Mesothelial cell of epicardium (in vitro differentiated cells): ENCODE results near the genes PAN2, ATP5F1B, MYO1A and NEMP1.

GRCh38 chr12:56240944-56241816 lies 11.3 kb downstream of the SLC39A5 start:
- PRO-cap: no peak

GRCh38 chr12:56333310-56334079 lies at the start of gene PAN2:
TSS of gene PAN2 (minus strand) at chr12:56334000.
- PRO-cap: bidirectional peak, plus-strand start at chr12:56334179, minus-strand start at chr12:56333902

DNA sequence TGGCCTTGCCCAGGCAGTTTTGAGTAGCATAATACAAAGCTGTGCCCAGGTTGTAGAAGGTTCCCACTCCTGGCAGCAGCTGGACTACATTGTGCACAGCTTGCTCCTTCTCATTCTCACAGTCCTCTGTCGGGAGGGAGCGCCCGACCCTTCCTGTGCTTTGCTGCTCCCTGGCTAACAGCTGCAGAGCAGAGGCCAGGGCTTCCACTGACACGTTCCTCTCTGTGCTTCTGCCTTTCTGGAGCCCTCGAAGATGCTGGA lies 1.2 kb downstream of the APOF start:
- PRO-cap: no peak

DNA sequence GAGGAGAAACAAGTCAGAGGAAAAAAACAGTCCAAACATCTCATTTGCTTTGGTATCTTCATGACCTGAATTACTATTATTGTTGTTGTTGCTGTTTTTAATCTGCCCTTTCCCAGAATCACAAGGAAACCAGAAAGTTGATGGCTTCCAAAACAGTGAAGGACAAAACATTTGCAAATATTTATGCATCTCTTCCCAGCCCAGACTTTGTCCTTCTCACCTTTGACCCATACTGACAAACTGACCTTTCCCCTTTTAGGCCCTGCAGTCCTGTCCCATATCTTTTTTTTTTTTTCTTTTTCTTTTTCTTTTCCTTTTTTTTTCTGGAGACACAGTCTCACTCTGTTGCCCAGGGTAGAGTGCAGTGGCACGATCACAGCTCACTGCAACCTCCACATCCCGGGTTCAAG lies 1.9 kb upstream of the APOF start:
- PRO-cap: no peak

DNA sequence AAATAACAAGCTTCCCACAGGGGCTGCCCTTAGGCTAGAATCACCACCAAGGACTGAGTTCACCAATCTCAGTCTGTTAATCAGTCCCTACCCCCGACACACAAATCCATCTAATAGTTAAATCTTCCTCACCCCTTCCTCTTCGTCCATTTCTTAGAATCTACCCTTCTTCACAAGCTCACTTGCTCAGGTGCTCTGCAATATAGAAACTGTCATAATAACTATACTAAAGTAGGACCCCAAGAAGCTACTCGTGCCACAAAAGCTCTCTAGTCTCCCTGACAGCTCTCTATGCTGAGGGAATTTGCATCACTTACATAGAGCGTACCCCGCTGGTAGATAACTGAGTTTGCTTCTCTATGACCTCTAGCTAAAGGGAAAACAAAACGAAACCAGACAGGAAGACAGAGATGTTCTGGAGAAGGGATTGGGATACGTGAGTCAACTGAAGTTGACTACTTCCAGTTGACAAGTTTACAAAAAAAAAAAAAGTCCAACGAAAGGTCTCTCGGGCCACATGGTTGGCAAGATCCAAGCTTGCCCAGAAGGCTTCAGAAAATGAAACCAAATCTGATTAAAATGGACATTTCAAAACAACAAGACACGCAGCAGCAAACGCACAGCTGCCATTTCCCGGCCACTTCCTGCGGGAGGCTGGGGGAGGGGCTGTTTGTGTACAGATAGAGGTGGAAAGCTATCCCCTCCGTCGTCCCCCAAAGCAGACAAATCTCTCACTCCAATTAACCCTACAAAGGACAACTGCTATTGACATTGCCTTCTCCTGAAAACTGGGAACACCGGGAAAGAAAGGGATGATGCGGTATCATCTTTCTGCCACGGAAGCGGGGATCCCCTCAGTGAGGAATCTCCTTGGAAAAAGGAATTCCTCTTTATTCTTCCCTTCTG lies 1.3 kb downstream of the BAZ2A start:
- PRO-cap: no peak

GRCh38 chr12:56634839-56635448 lies 4.8 kb upstream of the BAZ2A start:
- PRO-cap: no peak

GRCh38 chr12:56645183-56646141 lies at the start of gene ATP5F1B:
TSS of gene ATP5F1B (minus strand) at chr12:56645984.
- PRO-cap: bidirectional peak, plus-strand start at chr12:56646251, minus-strand start at chr12:56645973

- PRO-cap: no peak
Observed at GRCh38 chr12:56712402-56713433, 12.4 kb downstream of the NACA start.

DNA sequence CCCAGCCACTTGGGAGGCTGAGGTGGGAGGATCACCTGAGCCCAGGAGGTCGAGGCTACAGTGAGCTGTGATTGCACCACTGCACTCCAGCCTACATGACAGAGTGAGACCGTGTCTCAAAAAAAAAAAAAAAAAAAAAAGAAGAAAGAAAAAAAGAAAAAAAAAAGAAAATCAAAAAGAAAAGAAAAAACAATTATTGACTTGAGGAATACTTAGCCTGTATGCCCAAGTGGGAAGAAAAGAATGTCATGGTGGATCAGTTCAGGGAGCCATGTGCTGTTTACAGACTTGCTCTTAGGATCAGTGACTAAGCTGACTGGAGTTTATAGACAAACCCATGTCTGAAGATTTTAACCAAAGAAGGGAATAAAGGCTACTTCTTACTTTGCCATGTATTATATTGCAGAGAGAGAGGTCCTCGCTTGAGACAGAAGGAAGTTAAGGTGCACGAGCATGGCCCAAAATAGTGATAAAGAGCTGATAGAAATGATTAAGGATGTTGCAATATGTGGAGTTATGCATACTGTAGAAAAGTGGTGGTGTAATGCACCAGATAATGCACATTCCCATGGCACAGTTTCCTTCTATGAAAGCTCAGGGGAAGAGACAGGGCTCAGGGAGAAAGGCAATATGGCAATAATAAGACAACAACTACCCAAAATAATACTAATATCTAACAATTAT lies 969 bp downstream of the HSD17B6 start:
- PRO-cap: no peak

DNA sequence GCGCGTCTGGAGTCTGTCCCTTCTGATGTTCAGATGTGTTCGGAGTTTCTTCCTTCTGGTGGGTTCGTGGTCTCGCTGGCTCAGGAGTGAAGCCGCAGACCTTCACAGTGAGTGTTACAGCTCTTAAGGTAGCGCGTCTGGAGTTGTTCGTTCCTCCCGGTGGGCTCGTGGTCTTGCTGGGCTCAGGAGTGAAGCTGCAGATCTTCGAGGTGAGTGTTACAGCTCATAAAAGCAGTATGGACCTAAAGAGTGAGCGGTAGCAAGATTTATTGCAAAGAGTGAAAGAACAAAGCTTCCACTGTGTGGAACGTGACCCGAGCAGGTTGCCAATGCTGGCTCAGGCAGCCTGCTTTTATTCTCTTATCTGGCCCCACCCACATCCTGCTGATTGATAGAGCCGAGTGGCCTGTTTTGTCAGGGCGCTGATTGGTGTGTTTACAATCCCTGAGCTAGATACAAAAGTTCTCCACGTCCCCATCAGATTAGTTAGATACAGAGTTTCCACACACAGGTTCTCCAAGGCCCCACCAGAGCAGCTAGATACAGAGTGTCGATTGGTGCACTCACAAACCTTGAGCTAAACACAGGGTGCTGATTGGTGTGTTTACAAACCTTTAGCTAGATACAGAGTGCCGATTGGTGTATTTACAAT lies 31.9 kb downstream of the HSD17B6 start:
- PRO-cap: no peak

DNA sequence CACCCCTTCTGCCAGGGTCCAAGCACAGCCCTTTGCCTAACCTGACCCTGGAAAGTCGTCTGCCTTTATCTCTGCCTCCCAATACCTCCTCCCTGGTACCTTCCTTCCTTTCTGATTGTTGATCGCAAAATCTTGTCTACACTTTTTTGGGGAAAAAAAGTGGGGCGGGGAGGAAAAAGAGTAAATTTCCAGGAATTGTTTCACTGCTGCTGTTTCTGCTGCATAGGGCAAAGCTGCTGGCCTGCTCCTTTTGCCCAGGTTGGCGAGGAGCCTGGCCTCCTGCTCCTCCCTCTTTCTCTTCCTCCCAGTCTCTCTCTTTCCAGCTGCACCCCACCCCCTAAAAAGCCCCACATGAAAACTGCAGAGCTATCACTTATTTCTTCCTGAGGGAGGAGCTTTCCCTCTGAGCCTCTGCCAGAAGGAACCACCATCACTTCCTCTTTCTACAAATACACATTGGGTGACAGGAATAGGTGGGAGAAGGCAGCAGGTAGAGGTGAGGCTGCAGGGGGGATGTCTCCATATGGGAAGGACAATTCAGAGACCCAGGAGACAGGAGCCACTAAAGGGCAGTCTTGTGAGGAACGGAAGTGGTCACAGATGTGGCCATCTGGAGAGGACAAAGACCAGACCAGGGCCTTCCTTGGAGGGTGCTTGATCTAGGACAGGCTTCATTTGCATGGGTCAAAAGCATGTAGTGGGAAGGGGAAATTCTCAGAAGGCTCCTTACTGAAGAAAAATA lies 2.9 kb upstream of the GPR182 start:
- PRO-cap: no peak

- PRO-cap: no peak
Observed at GRCh38 chr12:57049774-57050447, at the start of gene MYO1A. TSS of gene MYO1A (minus strand) at chr12:57050129.

DNA sequence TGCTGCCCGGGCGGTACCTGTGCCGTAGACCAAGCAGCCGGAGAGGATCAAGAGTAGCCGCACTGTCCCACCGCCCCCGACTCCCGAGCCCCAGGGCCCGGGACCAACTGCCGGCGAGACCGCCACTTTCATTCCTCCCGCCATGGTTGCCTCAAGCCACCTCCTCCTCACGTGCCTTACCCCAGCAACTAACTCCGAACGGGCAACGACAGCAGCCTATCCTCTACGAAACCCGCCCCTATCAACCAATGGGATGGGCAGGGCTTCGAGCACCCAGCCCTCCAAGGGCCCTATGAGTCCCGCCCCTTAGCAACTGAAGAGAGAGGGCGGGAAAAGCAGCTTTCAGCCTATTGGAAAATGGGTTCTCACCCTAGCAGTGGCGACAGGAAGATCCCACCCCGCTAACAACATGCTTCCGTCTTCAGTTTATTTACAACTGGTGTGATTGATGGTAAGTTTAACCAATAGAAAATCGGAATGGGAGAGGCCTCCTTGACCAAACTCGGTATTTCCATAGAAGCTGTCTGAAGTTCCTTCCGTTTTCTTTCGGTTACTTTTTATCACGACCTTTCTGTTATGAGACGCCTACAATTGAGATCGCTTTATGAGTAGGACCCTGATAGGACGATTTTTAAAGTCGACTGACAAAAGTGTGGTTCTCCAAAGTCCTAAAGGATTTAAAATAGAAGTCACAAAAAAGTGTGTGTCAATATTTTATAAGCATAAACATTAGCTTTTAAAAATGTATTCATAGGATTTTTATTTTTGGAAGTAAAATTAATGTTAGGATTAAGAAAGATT lies at the start of gene NEMP1:
NEMP1 (minus strand) TSS at position 190 of the 801 bp plus-strand sequence.
- PRO-cap: unidirectional peak, minus-strand start at position 109 of the sequence; unidirectional peak, minus-strand start at position 190 of the sequence

- PRO-cap: no peak
Observed at GRCh38 chr12:57109295-57109967, 1.7 kb downstream of the STAT6 start.

DNA sequence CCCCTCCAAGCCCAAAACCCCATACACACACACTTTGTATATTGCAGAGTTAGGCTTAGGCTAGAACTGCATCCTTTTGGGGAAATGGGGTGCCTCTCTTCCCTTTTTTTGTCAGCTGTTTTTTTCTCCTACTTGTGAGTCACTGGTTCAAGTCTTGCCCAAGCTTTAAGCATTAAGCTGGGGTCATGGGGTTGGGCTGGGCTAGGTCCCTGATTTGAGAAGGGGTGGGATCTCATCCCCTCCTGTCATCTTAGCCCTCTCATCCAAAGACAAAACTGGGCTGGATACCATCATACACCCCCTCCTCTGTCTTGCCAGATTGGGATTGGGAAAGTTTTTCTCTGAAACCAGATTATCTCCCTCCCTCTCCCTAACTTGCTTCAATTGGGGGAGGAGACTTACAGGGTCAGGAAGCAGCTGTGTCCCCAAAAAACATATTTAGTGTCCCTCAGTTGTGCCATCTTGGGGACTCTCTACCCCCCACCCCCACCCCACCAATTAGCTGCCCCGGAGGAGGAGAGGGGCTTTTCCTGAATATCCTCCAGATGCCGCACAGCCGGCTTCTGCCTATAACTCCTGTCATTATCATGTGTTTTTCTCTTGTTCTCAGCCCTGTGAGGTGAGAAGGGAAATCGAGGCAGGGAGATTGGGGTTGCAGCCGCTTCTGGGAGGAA lies 1.8 kb downstream of the LRP1 start:
- PRO-cap: no peak

GRCh38 chr12:57133322-57133749 lies 5.1 kb downstream of the LRP1 start:
- PRO-cap: no peak

DNA sequence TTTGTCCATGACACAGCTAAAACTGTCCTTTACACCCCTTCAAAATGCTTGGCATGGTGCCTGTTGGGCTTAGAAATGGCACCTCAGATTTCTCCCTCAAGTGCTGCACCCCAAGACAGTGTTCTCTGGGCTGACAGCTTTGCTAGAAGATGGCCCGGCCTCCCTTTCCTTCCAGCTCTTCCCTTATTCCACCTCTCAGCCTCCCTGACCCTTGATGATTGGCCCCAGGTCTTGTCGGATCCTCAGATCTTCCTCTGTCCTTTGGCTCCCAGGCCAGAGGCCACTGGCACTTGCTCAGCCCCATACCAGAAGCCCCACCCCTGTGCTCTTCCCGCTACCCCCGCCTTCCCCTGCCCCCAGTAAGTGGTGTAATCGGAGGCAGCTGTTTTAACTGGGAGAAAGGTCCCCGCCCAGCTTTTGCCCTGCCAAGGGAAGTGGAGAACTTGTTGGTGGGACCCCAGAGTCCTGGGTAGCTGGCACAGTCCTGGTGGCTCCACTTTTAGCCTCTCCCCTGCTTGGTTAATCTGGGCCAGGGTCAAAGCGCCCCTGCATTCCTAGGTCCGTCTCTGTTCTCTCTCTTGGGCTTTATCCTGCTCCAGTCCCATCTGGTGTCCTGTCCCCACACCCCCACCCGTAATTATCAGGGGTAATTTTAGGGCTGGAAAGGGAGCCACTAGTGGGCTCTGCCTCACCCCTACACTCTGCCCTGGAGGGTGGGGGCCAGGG lies 10.6 kb downstream of the LRP1 start:
- PRO-cap: no peak

- PRO-cap: no peak
Observed at GRCh38 chr12:57156110-57156697, 27.9 kb downstream of the LRP1 start.

GRCh38 chr12:57156698-57157106 lies 28.4 kb downstream of the LRP1 start:
- PRO-cap: no peak

GRCh38 chr12:57190724-57191190 lies 25.8 kb upstream of the NXPH4 start:
- PRO-cap: no peak